Progenitor cell of endocrine pancreas (in vitro differentiated cells): Measurements from ENCODE around the genes MKNK1 and STIL.

- PRO-cap, result unidirectional peak, minus-strand start at chr1:46604065; bidirectional peak, plus-strand start at chr1:46604452, minus-strand start at chr1:46604249
Measured at GRCh38 chr1:46603870-46604923, at the start of gene MKNK1. Gene MKNK1, minus strand, starts transcription at chr1:46604268.

- PRO-cap, result no peak
Measured at GRCh38 chr1:46658251-46658947, 9.8 kb downstream of the ATPAF1 start.

GRCh38 chr1:46688267-46688781 is 16.7 kb downstream of the TEX38 start:
- PRO-cap, result no peak

GRCh38 chr1:46691674-46692331 is 20.1 kb downstream of the TEX38 start:
- PRO-cap, result no peak

DNA sequence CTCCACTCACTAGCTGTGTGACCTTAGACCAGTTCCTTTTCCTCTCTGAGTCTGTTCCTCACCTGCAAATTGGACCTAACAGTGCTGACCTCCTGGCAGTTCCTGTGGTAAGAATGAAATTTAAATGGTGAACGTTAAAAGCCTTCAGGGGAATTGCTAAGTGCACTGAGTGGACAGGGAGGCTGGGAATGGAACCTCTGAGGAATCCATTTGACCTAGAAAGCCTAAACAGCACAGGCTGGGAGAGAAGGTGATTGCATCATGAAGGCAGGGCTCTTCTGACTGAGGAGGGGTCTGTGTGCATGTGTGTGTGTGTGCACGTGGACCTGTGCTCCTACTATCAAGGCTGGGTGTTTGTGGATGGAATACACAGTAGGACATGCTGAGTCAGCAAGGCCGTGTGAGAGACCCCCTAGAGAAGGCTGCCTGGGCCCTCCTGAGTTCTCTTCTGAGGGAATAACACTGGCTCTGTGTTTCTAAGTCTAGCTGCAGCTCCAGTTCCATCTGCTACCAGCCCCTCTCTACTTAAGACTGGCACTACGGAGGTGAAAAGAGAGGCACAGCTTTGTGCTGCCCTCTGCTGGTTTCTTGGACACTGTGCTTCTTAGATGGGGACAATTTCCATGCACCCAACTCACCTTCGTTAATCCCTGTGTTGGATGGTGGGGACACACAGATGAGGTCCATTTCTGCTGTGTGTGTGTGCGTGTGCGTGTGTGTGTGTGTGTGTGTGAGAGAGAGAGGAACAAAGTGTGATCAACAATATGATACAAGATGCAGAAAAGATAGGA is 6.1 kb upstream of the EFCAB14 start:
- PRO-cap, result unidirectional peak, minus-strand start at position 533 of the sequence

GRCh38 chr1:46757534-46758324 is 38.8 kb upstream of the EFCAB14 start:
- PRO-cap, result no peak

GRCh38 chr1:46927735-46928230 is 13.5 kb downstream of the CYP4A11 start:
- PRO-cap, result no peak

DNA sequence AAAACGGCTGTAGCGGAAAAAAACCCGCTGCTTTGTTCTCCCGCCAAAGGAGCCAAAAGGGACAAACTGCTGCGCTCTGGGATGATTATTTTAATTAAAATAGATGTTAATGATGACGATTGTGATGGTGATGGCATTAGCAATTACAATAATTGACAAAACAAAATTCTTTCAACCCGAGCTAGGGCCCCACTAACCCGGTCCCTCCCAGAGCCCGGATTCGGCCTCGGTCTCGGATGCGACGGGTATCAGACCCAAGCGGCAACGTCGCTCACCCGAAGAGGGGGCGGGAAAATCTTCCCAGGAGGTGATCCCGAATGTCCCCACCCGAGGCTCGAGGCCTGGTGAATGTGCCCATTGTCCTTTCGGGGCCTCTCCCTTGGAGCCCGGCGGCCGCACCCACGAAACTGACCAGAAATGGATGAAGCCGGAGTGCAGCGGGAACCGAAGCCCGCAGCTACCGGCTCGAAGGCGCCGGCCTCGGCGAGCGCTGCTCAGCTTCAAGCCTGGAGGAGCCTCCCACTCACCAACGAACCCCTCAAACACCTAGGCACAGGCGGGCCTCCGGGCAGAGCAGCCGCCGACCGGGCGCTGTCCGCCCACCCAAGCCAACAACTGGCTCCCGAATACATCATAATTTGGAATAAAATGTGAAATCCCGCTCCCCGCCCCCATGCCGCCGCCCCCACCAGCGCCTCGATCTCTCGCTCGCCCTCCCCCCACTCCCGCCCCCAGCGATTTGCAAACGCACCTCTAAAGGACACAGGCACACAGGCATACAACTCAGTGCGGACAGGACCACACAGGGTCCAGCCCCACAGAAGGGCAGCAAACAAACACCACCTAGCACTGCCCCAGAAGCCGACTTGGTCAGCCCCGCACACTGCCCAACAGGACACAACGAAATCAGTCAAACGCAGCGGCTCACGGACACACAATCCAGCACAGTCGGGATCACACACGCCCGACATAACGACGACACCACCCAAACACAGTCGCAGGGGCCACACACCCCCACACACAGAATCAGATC is 1.1 kb downstream of the TAL1 start:
- PRO-cap, result no peak

- PRO-cap, result bidirectional peak, plus-strand start at chr1:47314502, minus-strand start at chr1:47314124
Measured at GRCh38 chr1:47313262-47314649, at the start of gene STIL. Gene STIL, minus strand, starts transcription at chr1:47314147.

- PRO-cap, result no peak
Measured at GRCh38 chr1:47436410-47437472, 1.1 kb upstream of the FOXD2 start.

DNA sequence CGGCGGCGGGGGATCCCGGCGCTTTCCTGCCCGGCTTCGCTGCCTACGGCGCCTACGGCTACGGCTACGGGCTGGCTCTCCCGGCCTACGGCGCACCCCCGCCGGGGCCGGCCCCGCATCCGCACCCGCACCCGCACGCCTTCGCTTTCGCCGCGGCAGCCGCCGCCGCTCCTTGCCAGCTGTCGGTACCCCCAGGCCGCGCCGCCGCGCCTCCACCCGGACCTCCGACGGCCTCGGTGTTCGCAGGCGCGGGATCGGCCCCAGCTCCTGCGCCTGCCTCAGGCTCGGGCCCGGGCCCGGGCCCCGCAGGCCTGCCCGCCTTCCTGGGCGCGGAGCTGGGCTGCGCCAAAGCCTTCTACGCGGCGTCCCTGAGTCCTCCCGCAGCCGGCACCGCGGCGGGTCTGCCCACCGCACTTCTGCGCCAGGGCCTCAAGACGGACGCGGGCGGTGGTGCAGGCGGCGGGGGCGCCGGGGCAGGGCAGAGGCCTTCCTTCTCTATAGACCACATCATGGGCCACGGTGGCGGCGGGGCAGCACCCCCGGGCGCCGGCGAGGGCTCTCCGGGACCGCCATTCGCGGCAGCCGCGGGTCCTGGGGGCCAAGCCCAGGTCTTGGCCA is 1.1 kb downstream of the FOXD2 start:
- PRO-cap, result no peak

DNA sequence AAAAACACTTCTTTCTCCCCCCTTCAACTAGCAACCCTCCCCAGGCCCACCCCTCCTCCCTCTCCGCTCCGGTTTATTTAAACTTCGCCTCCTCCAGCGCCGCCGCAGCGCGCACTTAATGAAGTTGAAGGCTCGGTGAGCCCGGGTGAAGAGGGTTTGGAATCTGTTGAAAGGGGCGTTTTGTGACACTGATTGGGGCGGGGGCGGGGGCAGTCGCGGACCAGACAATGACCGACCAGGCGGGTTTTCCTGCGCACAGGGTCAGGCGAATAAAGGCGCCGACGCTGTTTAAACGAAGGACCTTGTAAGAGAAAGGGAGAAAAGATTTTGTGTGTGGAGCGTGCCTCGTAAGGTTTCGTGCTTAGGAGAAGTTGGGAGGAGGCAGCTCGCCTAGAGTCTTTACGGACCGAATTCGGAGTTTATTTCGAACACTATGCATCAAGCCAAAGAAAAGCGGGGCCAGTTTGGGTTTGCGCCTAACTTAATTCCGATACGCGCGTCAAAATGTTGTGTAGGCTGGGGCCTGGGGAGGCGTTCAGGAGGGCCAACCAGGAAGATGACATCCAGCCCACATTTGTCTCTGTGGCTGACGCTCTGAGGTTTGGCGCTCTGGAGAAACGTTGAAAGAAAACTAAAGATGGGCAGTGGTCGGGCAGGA is 6.3 kb downstream of the FOXD2 start:
- PRO-cap, result no peak

DNA sequence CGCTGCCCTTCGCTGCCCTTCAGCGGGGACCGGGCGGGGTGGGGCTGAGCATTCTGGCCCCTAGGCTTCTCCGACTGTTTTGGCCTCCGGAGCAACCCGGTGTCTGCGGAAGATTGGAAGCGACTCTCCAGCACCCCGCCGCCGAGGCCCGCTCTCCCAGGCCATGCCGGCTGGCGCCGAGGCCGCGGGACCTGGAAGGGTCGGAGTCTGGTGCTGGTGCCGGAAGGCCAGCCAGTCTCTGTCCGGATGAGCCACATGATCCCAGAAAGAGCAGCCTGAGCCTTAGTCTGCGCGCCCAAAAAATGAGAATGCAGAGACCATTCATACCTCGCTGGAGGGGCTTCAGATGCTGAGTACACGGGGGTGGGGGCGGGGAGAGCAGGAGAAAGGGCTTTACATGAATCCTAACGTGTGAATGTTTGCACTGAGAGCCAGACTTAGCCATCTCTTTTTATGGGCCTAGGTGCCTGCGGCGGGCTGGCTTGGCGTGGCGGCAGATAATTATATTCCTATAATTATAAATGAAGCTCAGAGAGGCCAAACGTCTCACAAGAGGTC is 272.1 kb downstream of the FOXD2 start:
- PRO-cap, result no peak

DNA sequence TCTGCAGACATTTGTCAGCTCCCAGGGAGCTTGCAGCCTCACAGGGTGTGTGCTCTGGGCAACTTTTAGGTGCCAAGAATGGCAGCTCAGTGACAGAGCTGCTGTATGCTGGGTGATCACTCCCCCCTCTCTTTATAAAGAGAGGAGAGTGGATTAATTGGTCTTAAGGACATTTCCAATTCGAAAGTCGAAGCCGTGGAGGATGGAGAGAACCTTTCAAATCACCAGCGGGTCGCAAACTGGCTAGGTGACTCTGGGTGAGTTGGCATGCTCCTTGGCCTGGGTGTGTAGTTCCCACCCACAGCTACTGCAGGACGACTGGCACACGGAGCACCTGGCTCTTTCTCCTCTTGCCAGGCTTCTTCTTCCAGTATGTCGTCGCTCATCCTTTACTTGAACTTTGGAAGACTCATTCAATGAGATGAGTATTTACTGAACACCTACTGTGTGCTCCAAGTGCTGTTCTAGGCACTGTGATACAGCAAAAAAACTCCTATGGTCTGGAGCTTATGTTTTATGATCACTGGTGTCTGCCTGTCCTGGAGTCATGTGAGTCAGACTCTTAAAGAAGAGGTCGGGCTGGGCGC is 165.6 kb downstream of the TRABD2B start:
- PRO-cap, result no peak

- PRO-cap, result no peak
Measured at GRCh38 chr1:47894538-47895206, 102.5 kb downstream of the TRABD2B start.

- PRO-cap, result no peak
Measured at GRCh38 chr1:47954698-47955389, 42.3 kb downstream of the TRABD2B start.

DNA sequence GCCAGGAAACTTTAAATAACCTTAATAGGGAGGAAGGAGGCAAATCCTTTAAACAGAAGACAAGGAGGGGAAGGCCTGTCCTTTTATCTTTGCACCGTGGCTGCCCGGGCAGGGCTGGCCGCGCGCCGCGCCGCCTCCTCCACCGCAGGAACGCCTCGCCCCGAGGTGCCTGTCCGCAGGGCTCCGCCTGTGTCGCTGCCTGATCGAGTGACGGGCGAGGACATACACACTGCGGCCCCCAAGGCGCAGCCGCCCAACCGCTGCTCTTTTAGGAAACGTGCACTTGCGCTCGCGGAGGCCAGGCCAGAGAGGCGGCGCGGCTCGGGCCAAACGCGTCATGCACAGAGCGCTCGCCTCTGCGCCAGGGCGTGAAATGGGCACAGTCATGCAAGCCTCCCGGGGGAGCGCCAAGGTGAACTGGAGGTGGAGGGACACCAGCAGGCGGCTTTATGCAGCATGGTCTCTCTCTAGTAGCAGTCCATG is 13.0 kb downstream of the TRABD2B start:
- PRO-cap, result no peak

- PRO-cap, result no peak
Measured at GRCh38 chr1:47993862-47994428, 3.2 kb downstream of the TRABD2B start.

- PRO-cap, result no peak
Measured at GRCh38 chr1:48368219-48368946, 103.6 kb downstream of the SPATA6 start.

DNA sequence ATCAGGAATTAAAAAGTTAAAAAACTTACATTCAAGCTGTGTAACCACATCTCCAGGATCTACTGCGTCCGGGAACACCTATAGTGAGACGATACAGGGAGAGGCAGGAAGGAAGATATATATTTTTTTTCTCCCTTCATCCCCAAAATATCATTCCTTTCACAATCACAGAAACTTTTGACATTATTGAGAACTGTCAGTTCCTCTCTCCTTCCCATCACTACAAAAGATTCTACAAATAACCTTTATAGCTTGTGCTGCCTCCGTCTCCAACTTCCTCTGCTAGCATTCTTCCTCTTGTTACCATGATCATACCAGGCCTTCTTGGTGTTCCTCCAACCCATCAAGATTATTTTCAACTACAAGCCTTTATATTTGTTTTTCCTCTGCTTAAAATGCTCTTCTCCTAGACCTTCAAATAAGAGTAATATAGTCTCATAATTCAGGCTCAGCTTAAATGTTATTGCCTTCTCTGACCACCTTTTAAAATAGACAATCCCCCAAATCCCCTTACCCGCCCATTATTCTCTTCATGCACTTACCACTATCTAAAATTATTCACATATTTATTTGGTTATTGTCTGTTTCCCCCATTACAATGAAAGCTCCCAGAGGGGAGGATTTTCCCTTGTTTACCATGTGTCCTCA is 20.4 kb downstream of the SPATA6 start:
- PRO-cap, result no peak